ENCODE data around the genes VEZF1 and OR4D1.

GRCh38 chr17:57355093-57355976 lies 99.0 kb downstream of the MSI2 start:
- RRBS, result no CpG with 5 or more reads among the region's 8 CpGs

DNA sequence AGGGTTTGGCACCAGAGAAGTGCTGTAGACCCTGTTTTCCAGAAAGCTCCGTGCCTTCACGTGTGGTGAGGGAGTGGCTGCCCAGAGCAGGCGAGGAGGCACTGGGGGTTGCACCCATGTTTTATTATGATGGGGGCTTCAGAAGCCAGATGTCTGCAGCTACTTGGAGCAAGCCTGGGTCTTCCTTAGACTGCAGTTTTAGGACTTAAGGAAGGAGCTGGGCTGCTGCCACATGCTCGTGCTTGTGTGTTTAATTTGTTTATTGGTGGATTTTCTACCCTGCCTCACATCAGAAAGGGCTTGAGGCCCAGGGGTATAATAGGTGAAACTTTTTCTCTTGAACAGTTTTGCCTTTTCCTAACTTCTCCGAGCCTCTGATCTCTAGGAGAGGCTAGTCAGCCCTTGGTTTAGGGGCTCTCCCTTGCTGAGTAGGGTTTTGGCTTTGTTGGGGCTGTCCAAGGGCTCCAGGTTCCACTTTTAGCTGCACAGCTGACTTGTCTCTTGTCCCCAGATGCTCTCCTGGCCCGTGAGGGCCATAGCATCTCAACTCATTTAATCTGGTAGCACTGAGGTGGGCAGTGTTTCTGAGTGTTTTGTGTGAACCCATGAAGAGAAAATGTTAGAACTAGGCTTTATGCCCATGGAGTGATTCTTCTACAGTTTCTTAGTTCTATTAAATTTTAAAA lies 103.8 kb downstream of the MSI2 start:
- RRBS, result no CpG with 5 or more reads among the region's 6 CpGs

DNA sequence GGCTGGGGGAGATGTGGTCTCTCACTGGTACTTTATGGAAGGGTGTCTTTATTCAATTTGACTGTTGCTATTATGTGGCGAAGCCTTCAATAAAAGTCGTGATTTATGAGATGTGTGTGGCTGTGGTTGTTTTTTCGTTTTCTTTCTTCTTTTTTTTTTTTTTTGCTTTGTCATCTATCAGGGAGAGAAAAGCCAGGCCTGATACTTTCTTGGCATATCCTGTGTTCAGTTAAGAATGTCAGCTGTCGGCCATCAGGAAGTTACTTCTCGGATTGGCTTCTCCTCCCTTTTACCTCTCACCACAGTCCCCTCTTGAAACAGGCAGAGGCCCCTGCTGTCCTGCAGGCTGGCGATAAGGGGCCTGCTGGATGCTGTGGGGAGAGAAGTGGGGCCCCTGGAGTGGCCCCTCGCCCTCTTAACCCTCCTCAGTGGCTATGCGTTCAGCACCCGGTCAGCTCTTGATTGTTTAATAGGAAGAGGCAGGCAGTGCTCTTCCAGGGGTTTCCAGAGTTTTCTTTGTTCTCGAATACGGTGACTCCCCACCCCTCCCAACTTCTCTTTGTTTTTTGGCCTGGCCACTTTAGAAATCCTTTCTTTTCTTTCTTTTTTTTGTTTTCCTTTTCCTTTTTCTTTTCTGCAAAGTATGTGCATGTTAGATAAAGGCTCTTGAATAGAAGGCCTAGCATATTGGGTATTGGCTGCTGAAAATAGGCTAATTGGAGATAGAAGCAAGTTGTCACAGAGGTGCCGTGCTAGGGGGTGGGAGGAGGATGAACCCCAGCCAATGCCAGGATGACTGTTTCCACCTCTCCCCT lies 123.2 kb downstream of the MSI2 start:
- RRBS, result no CpG with 5 or more reads among the region's 12 CpGs

GRCh38 chr17:57405867-57406702 lies 149.8 kb downstream of the MSI2 start:
- RRBS, result 91% methylated on average over 5 of the region's 22 CpGs

GRCh38 chr17:57440724-57441606 lies 184.6 kb downstream of the MSI2 start:
- RRBS, result no CpG with 5 or more reads among the region's 13 CpGs

DNA sequence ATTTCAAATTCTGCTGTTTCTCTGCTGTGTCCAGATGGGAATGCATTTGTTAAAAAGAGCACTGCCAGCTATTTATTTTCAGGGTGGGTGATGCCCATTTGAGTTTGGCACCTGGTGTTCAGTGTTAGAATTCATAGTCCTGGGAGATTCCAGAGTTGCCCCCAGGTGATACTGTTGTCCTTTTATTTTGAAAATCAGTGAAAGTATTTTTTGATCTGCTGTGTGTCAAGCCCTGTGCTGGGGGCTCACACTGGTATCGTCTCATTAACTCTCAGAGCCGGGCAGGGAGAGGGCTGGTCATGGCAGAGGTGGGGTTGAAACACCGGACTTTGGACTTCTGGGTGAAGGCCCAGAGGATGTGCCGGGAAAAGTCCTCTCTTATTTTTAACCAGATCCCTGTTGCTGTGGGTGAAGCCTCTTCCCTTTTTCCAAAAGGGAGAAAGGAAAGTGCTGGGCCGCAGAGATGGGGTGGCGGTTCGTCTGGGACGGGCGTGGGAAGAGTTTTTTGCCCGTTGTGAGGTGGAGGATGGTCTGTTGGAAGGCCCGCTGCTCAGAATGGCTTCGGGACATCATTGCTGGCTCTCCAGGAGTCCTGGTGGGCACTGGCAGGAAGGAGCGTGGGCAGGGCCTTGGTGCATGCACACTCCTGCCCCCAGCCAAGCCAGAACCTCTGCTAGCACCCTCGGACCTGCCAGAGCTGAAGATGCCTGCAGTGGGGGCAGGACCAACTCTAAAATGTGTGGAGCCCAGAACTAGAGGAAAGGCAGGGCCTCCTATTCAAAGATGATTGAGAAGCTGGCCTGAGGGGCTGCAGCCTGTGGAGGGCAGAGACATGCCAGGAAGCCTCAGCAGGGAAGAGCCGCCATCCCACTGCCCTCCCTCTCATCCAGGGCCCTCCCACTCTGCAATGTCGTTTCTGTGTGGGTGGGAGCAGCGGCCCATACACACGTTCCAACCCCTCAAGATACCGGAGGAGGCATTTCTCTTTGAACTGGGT lies 213.3 kb downstream of the CCDC182 start:
- RRBS, result 80% methylated on average over 1 of the region's 19 CpGs

DNA sequence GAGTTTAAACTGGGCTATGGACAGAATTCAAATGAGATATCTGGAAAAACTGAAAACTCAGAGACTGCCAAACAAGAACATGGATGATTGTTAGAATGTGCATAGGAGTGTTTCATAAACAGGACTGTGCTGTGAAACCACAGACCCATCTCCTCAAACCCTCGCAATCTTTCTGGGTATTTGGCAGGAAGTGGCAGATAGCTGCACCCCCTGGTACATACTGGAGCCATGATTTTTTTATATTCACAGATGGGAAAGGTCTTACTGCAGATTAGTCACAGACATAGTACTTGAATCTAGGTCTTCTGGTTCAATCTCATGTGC lies 145.0 kb downstream of the CCDC182 start:
- RRBS, result no CpG with 5 or more reads among the region's 1 CpG

GRCh38 chr17:57697963-57698628 lies 47.0 kb downstream of the CCDC182 start:
- RRBS, result no CpG with 5 or more reads among the region's 11 CpGs

- RRBS, result no CpG with 5 or more reads among the region's 15 CpGs
These were observed 15.5 kb downstream of the MRPS23 start for GRCh38 chr17:57834166-57834855.

- RRBS, result no CpG with 5 or more reads among the region's 37 CpGs
These were observed 11.1 kb upstream of the MRPS23 start for GRCh38 chr17:57860587-57861795.

DNA sequence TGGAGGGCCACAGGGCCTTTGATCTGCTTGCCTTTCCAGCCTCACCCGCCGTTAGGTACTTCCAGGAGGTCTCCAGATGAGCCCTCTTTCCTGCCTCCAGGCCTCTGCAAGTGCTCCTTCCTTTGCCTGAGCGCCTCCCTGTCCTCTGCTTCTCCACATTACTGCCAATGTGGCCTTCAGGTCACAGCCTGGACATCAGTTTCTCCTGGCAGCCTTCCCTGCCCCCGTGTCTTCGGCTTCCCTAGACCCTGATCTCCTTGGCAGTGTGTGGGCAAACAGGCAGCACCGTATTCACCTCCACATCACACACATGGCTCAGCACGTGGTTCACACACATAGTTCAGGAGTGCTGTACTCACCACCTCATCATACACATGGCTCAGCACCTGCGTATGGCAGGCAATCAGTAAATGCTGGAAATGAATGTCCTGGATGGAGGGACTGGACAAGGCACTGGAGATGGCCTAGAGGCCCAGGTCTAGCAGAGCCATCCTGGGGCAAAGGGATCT lies 26.4 kb upstream of the MRPS23 start:
- RRBS, result no CpG with 5 or more reads among the region's 8 CpGs

DNA sequence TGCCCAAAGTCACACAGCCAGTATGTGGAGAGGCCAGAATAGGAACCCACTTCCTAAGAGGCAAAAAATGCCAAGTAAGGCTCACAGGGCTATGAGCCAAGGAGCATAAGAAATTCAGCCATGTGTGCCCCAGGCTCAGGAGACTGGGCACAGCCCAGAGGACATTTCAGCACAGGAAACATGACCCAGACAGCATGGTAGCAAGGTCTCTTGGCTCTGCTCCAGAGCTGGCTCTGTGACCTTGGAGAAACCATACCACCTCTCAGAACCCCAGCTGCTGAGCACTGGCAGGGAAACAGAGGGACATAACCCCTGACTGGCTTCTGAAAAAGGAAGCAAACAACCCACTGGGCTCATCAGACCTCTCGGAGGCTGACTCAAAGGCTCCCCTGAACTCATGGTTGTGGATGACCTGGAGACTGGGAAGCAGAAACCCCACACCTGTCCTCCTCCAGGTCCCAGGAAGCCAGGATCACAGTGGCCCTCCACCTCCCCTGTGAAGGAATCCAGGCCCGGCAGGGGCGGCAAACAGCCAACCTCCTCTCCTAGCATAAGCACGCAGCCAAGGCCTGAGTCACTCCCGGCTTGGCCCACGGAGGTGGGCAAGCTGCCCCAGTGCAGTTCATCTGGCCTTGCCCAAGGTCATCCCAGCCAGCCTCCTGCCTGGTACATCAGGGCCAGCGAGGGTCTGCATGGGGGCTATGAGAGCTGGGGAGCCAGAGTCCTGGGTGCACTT lies 40.5 kb upstream of the MRPS23 start:
- RRBS, result 52% methylated on average over 4 of the region's 7 CpGs

DNA sequence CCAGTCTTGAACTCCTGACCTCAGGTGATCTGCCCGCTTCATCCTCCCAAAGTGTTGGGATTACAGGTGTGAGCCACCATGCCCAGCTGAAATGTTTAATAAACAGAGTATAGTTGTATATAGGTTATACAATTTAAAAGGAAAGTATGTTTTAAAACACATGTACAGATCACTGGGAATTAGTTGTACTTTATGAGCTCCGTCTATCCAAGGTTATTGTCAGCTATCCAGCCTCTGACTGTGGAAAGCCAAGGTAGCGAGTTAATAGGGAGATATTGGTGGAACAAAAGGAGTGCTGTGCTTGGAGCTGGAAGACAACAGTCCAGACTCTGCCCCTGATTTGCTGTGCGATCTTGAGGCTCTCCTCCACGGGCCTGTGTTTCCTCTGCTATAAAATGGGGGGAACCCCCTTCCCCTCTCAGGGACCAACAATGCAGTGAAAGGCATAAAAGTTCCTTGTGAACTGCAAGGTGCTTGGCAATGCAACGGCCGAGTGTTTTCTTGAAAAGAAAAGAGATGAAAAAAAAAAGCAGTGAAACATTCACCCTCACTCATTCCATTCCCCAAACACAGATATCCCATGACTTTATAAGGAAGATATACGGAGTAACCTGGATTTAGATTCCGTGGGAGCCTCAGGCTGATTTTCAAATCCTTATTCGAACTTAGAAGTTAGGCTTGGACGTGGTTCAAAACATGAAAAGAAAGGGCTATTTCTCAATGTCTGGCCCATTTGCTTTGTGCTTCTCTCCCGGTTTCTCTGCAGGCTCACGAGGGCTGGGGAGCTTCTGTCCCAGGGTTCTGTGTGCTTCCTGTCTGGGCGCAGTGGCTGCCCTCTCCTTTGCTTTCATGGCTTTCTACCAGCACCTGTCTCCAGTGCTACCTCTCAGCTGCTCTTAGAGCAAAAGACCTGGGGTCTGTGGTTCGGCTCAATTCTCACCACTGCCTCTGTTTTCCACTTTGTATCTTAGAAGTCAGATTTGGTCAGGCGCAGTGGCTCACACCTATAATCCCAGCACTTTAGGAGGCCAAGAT lies 34.0 kb downstream of the CUEDC1 start:
- RRBS, result no CpG with 5 or more reads among the region's 16 CpGs

GRCh38 chr17:57987428-57988458 lies at the start of gene VEZF1:
Gene VEZF1 (minus strand): TSS chr17:57988254.
- RRBS, result 1% methylated on average over 66 of the region's 103 CpGs

GRCh38 chr17:57988459-57989377 lies 664 bp upstream of the VEZF1 start:
- RRBS, result no CpG with 5 or more reads among the region's 35 CpGs

GRCh38 chr17:57993356-57994447 lies 5.6 kb upstream of the VEZF1 start:
- RRBS, result no CpG with 5 or more reads among the region's 7 CpGs

DNA sequence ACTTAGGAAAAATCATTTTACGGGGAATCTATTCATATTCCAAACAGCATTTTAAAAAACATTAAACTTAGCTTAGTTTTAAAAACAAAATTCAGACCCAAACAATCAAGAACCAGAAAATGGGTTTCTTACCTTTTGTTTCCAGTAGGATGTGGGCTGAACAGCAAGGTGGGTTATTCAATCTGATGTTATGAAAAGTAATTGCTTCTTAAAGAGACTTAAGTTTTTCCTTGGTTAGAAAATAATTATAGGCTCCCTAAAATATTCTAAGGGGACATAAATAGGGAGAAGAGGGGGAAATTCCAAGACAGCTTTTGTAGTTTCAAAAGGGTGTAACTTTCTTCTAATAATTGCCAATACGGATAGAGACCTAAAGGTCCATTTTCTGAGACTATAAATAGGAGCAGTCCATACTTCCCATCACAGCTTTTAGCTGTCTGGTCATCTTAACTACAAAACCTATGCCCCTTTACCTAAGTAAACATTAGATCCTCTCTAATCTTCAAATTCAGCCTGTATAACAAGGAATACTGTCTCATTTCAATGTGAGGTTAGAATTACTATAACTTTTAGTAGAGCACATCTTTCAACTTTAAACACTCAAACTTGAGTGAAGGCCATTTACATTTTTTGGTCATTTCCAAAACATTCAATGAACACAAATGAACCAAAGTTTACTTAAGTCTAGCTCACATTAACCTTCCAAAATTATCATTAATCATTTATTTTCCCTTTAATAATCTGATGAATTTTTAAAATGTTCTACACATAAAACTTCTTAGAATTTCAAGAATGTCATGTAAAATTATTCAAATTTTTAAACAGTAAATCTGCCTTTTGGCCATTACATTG lies 5.5 kb downstream of the SRSF1 start:
- RRBS, result no CpG with 5 or more reads among the region's 2 CpGs

- RRBS, result no CpG with 5 or more reads among the region's 1 CpG
These were observed at the start of gene OR4D1 for GRCh38 chr17:58147961-58148483. Gene OR4D1 (plus strand): TSS chr17:58148384.

GRCh38 chr17:58312219-58312600 lies 16.4 kb downstream of the TSPOAP1 start:
- RRBS, result 79% methylated on average over 1 of the region's 15 CpGs

DNA sequence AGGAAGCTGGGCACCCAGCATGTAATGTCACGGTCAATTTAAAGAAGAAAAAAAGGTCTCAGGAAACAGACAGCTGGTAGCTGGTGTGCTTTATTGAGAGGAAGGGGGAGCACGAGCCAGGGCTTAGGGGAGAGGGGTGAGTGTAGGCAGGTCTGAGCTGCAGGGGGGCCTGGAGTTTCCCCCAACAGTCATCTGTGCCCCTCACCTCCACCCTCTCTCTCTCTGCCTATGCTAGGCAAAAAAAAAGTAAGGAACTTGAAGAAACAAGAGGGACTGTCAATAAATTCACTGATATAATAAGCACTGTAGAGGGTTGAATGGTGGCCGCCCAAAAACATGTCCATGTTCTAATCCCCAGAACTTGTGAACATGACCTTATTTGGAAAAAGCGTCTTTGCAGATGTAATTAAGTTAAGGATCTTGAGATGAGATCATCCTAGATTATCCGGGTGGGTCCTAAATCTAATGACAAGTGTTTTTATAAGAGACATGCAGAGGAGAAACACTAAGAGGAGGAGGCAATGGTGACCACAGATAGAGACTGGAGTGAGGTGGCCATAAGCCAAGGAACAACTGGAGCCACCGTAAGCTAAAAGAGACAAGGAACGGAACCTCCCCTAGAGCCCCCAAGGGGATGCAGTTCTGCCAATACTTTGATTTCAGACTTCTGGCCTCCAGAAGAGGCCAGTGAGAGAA lies 14.5 kb downstream of the TSPOAP1 start:
- RRBS, result no CpG with 5 or more reads among the region's 7 CpGs